T47D (cell line): ENCODE measurements around the gene PRRC2B.

GRCh38 chr9:131234689-131235123 lies 41.6 kb downstream of the FAM78A start:
- RRBS, result no CpG with 5 or more reads among the region's 9 CpGs

DNA sequence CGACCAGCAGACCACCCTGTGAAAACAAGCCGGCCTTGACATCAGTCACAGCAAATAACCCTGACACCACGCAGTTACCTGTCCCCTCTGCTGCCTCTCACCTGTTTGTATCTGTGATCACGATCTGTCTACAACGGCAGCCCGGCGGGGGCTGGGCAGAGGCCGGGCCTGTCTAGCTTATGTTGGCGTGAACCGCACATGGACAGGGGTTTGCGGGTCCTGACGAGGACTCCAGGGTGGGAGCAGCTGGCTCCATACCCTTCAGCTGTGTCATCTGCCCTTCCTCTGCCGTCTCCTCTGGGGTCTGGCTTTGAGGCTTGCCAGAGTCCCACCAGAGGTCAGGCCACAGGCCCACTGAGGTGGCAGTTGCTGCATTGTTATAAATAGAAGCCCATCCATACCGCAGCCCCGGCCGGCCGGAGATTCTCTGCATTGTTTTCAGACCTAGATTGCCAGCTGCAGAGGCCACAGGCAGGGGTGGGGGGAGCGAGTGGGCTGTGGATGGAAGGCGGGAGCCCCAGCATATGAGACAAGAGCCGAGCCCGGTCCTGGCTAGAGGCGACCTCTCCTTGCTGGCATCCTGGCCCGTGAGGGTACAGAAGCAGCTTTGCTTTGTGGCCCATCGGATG lies 37.8 kb downstream of the FAM78A start:
- RRBS, result 20% methylated on average over 6 of the region's 24 CpGs

DNA sequence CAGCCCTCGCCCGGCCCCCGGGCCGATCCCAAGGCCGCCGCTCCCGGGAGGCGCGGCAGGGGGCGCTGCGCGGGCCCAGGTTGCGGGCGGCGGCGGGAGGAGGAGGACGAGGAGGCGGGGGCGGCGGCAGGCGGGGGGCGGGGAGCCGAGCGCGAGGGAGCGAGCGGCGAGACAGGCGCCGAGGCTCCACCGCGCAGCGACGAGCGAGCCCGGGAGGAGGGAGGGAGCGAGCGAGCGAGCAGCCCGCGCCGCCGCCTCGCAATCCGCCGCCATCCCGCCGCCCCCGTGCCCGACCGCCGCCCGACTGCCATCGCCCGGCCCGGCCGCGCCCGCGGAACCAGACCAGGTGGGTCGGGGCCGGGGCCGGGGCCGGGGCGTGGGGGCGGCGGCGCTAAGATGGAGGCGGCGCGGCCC lies at the start of gene PRRC2B:
PRRC2B (plus strand) TSS at position 169 of the 414 bp plus-strand sequence.
- RRBS, result 3% methylated on average over 27 of the region's 71 CpGs

- RRBS, result no CpG with 5 or more reads among the region's 17 CpGs
Measured at GRCh38 chr9:131420669-131421613, 27.1 kb downstream of the PRRC2B start.

GRCh38 chr9:131459036-131459352 lies 43.7 kb upstream of the POMT1 start:
- RRBS, result no CpG with 5 or more reads among the region's 10 CpGs

DNA sequence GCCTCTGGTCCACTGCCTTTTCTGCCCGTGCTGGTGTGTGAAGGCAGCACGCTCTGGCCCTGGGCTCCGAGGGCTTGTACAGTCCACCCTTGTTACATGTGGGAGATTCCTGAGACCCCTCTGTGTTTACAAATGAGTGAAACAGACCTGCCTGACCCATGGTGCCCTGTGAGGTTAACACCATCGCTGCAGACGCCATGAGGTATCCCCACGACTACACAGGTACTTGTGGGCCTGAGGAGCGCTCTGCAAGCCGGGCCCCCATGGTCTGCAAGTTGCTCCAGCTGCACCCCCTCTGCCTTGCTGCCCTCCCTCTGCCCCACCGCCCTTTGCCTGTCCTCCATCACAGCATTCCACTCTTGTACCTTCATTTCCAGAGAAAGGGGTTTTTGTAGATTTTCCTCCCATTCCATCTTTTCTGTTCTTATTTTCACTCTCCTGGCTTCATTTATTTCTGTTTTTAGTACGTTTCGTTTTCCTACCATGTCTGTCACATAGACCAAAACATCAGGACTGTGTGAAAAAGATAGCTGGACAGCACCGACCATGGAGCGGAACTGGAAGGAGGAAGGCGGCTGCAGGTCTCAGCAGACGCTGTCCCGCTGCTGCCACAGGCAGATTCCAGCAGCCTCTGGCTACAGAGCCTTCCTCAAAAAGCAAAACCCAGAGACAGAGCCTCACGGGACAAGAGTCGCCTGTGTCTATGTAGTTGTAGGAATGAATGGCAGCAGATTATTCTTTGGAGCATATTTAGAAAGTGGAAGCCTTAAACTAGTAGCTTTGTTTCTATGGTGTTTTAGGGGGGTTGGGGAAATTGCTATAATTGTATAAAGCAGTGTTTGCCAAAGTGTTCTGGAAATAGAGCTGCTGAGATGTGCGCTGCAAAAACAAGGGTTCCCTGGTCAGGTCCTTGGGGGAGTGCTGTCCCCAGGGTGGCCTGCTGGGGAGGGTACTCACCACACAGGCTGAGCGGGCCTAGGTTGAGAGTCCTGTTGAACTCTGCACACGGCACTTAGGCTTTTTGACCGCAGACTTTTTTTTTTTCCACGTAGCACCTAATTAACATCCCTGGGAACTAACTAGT lies 9.5 kb upstream of the POMT1 start:
- RRBS, result no CpG with 5 or more reads among the region's 23 CpGs

DNA sequence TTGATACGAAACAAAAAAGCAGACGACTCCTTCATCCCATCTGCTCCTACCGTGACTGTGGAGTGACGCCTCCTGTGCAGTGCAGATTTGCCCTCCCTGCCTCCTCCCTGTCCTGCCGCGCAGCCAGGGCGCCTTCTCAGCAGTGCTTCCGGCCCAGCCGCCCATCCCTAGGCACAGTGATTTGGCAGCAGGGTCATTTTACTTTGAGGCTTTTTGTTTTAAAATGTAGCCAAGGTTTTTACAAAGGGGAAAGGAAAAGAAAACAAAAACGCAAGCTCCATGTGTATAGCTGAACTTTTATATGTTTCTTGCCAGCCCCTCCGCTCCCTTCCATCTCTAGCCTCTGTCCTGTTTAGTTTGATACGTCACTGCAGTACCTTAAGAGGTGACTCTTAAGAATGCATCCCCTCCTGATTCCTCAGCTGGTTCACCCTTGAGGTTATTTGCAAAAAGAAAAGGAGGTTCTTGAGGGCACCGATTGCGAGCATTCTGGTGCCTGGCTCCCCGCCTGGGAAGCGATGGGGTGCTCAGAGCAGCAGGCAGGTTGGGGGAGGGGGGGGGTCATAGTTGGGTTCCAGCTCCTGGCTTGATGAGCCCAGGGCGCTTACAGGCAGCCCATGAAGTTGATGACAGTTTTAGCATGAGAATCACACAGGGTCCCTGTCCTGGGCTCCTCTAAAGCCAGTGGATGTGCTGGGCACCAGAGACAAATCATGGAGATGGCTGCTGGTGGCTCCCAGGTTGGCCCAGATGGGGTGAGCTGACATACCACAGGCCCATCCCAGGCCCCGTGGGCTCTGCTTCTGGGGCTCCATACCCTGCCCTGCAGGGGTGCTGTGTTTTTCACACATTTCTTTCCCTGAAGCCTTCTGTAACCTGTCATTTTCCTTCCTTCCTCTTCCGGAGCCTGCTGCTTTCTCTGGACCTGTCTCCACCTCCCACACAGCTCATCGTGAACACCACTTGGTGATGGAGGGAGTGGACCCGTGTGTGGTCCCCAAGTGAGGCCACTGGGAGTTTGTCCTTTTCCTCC lies 6.3 kb upstream of the POMT1 start:
- RRBS, result no CpG with 5 or more reads among the region's 21 CpGs

GRCh38 chr9:131555989-131556476 lies 10.7 kb downstream of the PRRT1B start:
- RRBS, result no CpG with 5 or more reads among the region's 13 CpGs

DNA sequence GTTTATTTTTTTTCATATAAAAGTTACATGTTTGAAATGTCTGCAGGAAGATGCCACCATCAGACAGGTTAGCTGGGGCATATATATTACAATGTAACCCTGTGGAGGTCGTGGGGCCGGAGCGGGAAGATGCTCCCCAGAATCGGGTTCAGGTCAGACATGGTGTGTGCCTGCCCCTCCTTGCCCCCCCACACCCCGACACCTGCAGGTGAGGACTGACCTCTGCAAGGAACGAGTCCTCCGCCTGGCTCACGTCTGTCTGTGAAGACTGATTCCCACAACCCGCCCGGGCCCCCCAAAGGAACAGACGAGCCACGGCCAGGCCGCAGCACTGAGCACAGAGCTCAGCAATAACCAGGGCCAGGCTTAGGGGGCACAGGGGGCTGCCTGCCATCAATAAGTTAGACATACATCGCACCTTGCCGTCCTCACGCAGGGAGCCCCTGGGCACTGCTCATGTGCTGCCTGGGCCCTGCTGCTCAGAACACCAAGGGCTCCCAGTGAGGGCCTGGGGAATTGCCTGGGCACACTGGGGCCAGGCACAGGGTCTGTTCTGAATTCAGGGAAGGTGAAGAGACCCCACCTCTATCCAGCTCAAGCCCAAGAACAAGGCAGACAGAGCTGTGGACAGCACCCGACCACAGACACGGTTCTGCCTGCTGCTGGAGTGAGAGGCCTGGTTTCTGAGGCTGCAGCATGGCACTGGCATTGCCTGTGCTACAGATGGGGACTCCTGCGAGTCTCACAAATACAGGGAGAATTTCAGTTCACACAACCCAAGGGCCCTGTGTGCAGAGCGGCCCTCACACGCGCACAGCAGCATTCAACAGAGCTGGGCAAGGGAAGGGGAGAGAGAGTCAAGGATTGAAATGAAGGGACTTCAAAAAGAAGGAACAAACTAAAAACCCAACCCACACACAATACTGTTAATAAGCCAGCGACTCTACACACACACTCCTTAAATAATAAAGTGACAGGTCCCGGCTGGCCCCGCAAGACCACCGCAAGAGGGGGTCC lies 31.8 kb downstream of the PRRT1B start:
- RRBS, result no CpG with 5 or more reads among the region's 26 CpGs

GRCh38 chr9:131606808-131607669 lies 61.7 kb downstream of the PRRT1B start:
- RRBS, result no CpG with 5 or more reads among the region's 17 CpGs

GRCh38 chr9:131607914-131609138 lies 63.0 kb downstream of the PRRT1B start:
- RRBS, result 100% methylated on average over 1 of the region's 34 CpGs

- RRBS, result no CpG with 5 or more reads among the region's 9 CpGs
Measured at GRCh38 chr9:131610100-131610783, 64.9 kb downstream of the PRRT1B start.

DNA sequence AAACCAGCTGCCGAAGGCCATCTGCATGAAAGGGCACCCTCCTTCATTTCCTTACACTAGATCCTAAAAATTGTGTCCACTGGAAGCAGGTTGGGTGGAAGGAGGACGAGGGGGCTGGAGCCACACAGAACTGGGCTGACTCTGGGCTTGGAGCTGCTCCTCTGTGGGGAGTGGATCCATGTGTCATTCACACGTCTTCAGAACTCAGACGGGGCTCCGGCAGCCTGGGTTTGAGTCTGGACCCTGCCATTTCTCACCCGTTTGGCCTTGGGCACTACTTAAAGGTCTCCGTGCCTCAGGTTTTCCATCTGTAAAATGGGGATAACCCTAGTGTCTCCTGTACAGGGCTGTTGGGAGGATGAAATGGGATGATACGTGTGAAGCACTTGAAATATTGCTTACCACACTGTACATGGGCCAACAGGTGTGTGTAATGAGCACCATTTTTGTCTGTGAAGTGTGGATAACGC lies 74.1 kb downstream of the PRRT1B start:
- RRBS, result no CpG with 5 or more reads among the region's 9 CpGs

DNA sequence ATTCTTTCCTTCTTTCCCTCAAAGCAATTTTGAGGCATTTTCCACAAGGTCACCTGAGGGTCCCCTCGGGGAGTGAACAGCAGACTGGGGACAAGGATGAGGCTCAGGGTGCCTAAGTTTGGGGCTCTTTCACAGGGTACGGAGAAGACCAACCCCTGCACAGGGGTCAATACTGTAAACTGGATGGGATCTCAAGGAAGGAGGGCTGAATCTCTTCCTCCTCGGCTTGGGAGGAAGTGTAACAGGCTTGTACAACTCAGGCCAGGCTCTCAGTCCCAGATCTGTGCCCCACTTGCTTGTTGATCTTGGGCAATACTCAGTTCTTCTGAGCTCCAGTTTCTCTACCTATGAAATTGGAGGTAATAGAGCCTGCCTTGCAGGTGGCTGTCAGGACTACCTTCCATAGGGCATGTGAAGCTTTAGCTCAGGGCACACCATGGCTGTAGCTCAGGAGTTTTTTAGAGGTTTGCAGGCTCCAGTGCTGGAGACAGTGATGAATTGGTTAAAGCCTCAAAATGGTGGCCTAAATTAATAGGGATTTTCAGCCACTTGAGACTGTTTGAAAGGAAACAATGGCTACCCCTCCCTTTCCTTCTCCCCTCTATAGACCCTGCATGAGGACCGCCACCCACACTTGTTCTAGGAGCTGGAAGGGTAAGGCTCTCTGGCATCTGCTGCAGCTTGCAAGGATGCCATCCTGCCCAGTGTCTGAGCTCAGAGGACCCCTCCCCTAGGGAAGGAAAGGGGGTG lies 78.7 kb downstream of the PRRT1B start:
- RRBS, result no CpG with 5 or more reads among the region's 4 CpGs

GRCh38 chr9:131649720-131650652 lies 89.9 kb downstream of the RAPGEF1 start:
- RRBS, result no CpG with 5 or more reads among the region's 8 CpGs

- RRBS, result no CpG with 5 or more reads among the region's 8 CpGs
Measured at GRCh38 chr9:131650653-131651326, 89.1 kb downstream of the RAPGEF1 start.

- RRBS, result 89% methylated on average over 1 of the region's 35 CpGs
Measured at GRCh38 chr9:131674261-131675498, 65.2 kb downstream of the RAPGEF1 start.

GRCh38 chr9:131704350-131704892 lies 35.5 kb downstream of the RAPGEF1 start:
- RRBS, result no CpG with 5 or more reads among the region's 3 CpGs

DNA sequence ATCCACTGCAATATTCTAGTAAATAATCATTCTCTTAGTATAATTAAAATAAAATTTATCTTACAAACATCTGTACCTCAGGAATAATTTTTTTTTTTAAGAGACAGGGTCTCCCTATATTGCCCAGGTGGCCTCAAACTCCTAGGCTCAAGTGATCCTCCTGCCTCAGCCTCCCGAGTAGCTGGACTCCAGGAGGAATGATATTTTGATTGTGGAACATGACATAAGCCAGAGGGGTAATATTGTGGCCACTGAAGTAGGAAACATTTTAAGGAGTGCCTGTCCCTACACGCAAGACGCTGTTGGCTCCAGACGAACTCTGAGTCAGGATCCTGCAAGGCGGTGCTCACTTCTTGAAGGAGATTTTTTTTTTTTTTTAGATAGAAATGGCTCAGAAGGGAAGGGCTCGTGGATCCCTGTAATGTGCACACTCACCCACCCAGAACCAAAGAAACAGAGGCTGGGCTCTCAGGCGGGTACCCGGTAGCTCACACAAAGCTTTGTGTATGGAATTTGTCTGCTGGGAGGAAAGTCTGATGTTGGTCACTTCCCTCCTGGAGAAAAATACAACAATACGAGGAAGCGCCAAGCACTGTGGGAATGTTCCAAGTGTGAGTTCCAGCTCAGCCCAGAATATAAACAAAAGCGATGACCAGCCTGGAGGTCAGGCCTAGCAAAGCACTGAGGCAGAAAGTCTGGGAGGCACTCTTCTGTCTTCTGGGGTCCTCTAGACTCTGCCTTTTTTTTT lies 25.7 kb downstream of the RAPGEF1 start:
- RRBS, result no CpG with 5 or more reads among the region's 11 CpGs

- RRBS, result no CpG with 5 or more reads among the region's 8 CpGs
Measured at GRCh38 chr9:131725123-131725645, 14.7 kb downstream of the RAPGEF1 start.